Lower leg skin (tissue), 2 donors: ENCODE measurements around a stretch of chr14.

DNA sequence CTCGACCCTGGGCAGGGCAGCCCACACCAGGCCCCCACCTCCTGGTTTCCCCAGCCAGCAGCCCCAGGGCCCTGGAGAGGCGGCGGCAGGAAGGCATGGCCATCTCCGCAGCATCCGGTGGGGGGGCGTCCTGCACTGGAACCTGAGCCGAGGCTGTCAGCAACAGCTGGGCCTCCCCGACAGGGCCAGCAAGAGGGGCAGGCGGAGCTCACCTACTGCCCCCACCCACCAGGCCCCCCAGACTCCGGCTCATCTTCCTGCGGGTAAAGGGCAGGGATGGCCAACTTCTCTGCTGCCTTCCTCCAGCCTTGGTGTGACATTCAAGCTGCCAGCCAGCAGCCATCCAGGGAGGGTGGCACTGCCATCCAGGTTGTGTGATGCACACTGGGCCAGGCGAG lies 15.1 kb downstream of the JAG2 start:
- PRO-cap: no peak
- RAMPAGE, long total RNA, 2 experiments: no peak in any of the 2 experiments

DNA sequence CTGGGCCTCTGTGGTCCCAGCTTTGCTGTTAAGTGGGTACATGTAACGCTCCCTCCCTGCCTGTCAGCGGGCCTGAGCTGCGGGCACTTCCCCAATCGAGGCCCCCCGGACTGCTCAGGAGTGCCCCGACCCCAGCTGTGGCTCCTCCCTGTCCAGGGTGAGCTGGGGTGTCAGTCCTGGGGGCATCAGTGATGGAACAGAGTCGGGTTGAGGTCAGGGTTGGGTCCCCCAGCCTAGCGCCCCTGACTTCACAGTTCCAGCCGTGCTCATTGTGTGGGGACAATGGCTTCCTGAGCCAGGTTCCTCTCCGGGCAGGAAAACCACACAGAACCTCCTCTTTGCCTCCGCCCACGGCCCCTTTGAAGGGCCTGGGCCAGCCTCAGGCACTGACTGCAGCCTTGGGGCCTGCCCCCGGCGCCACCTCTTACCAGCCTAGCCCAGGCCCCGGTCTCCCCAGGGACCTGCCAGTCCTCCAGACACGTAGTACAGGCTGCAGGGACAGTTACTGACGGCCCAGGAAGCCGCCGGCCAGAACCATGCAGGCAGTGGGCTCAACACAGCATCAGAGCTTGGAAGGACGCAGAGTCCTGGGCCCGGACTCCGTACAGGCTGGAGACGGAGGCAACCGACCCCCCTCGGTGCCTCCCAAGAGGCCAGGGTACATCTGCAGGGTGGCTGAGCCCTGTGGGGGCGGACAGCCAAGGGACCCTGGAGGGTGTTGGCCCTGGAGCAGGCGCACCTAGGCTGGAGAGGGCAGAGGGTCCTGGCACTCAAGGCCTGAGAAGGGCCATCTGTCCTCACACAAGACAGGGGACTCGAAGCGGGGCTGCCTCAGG lies 20.8 kb upstream of the NUDT14 start:
- PRO-cap: no peak
- RAMPAGE, long total RNA, 2 experiments: no peak in any of the 2 experiments

DNA sequence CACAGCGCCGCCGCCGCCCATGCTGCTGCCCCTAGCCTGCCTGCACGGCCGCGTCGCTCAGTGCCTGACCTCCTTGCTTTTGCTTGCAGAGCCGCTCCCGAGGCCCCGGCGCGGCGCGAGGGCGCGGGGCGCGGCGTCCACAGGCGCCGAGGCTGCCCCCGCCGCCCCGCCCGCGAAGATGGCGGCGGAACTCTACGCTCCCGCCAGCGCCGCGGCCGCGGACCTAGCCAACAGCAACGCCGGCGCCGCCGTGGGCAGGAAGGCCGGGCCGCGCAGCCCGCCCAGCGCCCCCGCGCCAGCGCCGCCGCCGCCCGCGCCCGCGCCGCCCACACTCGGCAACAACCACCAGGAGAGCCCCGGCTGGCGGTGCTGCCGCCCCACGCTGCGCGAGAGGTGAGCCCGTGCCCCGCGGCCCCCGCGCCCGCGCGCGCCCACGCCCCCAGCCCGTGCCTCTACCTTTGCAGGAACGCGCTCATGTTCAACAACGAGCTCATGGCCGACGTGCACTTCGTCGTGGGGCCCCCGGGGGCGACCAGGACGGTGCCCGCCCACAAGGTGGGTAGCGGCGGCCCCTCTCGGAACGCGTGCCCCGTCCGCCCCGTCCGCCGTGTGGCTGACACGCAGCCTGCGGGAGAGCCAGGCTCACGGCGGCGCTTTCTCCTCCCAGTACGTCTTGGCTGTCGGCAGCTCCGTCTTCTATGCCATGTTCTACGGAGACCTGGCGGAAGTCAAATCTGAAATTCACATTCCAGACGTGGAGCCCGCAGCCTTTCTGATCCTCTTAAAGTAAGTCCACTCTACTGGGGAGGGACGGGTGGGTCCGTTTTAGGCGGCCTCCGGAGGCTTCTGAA lies 585 bp downstream of the BTBD6 start:
- PRO-cap: no peak
- RAMPAGE, long total RNA, 2 experiments: no peak in any of the 2 experiments

DNA sequence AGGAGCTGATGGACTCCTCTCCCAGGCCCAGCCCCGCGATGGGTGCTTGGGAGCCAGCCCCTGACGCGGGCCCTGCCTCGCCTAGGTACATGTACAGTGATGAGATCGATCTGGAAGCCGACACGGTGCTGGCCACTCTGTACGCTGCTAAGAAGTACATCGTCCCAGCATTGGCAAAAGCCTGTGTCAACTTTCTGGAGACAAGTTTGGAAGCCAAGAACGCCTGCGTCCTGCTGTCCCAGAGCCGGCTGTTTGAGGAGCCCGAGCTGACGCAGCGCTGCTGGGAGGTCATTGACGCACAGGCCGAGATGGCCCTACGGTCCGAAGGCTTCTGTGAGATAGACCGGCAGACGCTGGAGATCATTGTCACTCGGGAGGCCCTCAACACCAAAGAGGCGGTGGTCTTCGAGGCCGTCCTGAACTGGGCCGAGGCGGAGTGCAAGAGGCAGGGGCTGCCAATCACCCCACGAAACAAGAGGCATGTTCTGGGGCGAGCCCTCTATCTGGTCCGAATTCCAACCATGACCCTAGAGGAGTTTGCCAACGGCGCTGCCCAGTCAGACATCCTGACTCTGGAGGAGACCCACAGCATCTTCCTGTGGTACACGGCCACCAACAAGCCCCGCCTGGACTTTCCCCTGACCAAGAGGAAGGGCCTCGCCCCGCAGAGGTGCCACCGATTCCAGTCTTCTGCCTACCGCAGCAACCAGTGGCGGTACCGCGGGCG lies 1.4 kb downstream of the BTBD6 start:
- PRO-cap: no peak
- RAMPAGE, long total RNA, 2 experiments: no peak in any of the 2 experiments

DNA sequence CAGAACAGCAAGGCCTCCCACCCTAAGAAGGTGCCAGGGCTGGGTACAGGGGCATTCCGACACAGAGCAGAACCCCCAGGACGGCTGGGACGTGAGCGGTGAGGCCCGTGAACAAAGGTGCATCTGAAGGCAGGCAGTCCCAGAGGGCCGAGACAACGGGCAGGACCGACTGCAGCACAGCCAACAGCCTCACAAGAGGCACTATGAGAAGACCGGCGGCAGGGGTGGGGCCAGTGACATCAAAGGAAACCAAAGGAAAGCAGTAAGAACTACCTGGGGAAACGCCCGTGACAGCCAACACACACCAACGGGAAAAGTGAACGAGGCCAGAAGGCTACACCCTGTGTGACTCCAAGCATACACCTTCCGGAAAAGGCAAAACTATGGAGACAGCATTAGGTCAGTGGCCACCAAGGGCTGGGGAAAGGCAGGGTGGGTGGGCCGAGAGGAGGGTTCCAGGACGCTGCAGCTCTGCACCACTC lies 9.2 kb downstream of the BTBD6 start:
- PRO-cap: no peak
- RAMPAGE, long total RNA, 2 experiments: no peak in any of the 2 experiments

DNA sequence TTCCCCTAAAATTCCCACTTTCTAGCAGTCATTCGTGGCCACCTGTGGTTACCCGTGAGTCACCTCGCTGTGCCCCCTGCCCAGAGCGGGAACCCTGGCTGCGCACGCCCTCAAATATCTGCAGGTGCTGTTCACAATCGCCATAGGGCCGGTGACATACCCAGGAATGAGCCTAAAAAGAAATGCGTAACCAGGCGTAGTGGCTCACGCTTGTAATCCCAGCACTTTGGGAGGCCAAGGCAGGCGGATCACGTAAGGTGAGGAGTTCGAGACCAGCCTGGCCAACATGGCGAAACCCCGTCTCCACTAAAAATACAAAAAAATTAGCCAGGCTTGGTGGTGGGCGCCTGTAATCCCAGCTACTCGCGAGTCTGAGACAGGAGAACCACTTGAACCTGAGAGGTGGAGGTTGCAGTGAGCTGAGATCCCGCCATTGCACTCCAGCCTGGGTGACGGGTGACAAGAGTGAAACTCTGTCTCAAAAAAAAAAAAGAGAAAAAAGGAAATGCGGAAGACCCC lies 925 bp upstream of the BRF1 start:
- PRO-cap: no peak
- RAMPAGE, long total RNA, 2 experiments: no peak in any of the 2 experiments

DNA sequence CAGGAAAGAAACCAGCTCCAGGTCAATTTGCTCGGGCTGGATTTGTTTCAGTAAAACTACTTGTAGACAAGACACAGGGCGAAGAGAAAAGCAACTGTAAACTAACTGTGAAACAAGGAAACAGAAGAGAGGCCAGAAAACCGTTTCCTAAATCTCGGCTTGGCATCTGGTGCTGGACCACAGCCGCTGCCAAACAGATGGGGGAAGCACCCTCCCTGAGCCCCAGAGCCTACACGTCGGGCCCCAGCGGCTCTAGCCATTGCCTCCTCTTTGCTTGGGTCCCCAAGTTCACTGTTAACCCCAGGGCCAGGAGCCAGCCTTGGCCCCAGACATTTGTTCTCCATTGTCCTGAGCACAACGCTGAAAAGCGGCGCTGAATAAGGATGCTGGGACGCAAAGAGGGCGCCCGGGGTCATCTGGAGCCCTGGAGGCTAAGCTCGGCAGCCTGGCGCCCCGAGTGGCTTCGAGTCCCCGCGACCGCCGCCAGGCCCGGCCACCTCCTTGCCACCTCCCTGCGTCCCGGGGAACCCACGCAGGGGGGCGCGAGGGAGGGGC lies 826 bp upstream of the PACS2 start:
- PRO-cap: no peak
- RAMPAGE, long total RNA, 2 experiments: no peak in any of the 2 experiments

- PRO-cap: no peak
- RAMPAGE, long total RNA, 2 experiments: start-site peak on the plus strand in 1 of 2 experiments, at chr14:105367269-105367347 at its widest, 9 reads per replicate
Measured at GRCh38 chr14:105366984-105367492, 31.3 kb upstream of the TEX22 start.

DNA sequence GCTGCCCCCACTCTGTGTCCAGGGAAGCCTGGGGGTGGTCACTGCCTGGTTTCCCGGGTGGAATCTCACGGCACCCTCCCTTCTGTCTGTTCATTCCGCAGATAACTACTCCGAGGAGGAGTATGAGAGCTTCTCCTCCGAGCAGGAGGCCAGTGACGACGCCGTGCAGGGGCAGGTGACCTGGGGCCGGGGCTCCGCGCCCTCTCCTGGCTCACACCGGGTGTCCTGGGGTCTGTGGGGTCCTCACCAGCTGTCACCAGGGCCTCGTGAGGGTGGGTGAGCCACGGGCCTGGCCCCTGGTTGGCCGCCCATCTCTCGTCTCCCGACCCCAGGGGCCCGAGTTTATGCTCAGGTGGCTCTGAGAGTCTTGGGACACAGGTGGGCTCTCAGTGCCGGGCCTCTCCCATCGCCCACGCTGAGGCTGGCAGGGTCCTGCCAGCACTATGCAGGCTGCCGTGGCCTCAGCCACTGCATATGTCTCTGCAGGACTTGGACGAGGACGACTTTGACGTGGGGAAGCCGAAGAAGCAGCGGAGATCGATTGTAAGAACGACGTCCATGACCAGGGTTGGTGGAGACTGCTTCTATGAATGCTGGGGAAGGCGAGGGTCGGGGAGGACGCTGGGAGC lies 30.3 kb upstream of the TEX22 start:
- PRO-cap: no peak
- RAMPAGE, long total RNA, 2 experiments: no peak in any of the 2 experiments

DNA sequence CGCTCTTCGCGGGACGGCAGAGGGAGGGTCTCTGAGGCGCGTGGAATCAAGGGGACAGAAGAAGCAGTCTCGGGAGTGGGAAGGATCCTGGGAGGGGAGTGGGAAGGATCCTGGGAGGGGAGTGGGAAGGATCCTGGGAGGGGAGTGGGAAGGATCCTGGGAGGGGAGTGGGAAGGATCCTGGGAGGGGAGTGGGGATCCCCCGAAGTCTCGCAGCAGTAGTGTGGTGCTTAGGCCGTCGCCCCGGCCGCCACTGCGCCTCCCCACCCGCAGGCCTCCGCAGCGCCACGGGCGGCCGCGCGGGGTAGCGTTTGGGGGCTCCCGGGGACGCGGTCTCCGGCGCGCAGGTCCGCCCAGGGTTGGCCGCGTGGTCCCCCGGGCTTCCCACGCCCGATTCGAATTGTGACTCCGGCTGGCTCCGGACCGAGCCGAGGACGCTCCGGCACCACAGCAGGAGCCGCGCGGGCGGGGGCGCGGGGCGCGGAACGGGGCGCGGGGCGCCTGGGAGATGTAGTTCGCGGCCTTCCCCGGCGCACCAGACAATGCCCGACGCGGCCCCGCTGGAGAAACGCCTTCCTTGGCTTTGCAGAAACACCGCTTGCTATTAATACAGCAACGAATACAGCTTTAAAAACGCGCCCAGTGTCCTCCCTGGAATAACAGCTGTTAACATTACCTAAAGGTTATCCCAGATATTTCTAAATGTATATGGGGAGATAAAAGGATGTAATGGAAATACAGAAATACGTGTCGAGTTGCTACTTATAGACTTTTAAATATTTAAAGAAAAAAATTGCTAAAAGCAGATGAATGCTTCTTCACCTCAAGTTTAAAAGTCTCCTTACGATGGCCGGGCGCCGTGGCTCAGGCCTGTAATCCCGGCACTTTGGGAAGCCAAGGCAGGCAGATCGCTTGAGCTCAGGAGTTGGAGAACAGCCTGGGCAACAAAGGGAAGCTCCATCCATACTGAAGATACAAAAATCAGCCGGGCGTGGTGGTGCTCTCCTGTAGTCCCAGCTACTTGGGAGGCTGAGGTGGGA lies 4.5 kb upstream of the MTA1 start:
- PRO-cap: no peak
- RAMPAGE, long total RNA, 2 experiments: no peak in any of the 2 experiments

- PRO-cap: no peak
- RAMPAGE, long total RNA, 2 experiments: no peak in any of the 2 experiments
Measured at GRCh38 chr14:105466339-105467046, 8.1 kb upstream of the CRIP2 start.

GRCh38 chr14:105469550-105470739 lies 4.7 kb upstream of the CRIP2 start:
- PRO-cap: no peak
- RAMPAGE, long total RNA, 2 experiments: no peak in any of the 2 experiments

DNA sequence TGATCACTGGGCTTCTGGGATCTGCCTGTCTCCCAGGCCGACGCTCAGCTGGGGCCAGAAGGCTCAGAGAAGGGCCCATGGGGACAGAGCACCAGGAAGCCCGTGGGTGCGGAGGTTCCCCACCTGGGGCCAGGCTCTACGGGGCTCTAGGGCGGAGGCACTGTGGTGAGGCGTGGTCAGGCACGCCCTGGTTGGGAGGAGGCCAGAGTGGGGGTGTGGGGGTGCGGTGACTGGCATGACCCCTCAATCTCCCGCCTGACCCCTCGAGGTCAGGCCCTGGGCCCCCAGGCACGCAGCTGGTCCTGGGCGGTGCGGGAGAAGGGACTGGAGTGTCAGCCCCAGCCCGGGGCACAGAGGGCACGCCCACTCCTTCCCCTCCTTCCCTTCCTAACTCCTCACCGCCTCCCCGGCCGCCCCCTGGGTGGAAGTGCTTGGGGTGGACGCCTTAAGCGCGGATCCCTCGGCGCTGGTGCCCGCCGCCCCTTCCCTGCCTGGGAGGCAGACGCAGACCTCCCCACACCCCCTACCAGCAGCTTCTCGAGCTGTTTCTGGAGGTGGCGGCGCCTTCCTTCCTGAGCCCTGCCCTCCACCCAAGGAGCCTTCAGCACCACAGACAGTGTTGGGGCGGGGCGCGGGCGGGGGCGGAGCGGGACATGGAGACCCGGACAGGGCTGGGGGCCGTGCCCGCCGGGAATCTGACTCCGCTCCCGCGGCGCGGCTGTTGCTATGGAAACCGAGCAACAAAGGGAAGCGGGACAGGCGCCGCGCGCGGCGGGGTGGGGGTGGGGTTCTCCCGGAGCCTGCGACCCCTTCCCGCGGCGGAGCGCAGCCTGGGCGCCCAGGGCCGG lies 807 bp upstream of the CRIP2 start:
- PRO-cap: bidirectional peak, plus-strand start at position 727 of the sequence, minus-strand start at position 592 of the sequence
- RAMPAGE, long total RNA, 2 experiments: no peak in any of the 2 experiments

- PRO-cap: no peak
- RAMPAGE, long total RNA, 2 experiments: no peak in any of the 2 experiments
Measured at GRCh38 chr14:105527080-105527758, 836 bp downstream of the TMEM121 start.

DNA sequence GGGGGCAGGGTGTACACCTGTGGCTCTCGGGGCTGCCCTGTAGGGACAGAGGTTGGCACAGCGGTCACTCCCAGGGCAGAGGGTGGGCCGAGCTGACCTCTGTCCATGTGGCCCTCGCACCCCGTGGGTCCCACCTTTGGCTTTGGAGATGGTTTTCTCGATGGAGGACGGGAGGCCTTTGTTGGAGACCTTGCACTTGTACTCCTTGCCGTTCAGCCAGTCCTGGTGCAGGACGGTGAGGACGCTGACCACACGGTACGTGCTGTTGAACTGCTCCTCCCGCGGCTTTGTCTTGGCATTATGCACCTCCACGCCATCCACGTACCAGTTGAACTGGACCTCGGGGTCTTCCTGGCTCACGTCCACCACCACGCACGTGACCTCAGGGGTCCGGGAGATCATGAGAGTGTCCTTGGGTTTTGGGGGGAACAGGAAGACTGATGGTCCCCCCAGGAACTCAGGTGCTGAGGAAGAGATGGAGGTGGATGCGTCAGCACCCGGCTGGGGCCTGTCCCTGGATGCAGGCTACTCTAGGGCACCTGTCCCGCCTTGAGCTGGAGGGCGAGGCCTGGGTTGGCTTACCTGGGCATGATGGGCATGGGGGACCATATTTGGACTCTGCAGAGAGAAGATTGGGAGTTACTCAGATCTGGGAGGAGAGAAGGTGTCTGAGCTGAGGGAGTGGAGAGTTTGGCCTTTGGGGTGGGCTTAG lies 98.5 kb downstream of the TMEM121 start:
- PRO-cap: no peak
- RAMPAGE, long total RNA, 2 experiments: no peak in any of the 2 experiments

- PRO-cap: no peak
- RAMPAGE, long total RNA, 2 experiments: no peak in any of the 2 experiments
Measured at GRCh38 chr14:105646125-105646600, 119.8 kb downstream of the TMEM121 start.

DNA sequence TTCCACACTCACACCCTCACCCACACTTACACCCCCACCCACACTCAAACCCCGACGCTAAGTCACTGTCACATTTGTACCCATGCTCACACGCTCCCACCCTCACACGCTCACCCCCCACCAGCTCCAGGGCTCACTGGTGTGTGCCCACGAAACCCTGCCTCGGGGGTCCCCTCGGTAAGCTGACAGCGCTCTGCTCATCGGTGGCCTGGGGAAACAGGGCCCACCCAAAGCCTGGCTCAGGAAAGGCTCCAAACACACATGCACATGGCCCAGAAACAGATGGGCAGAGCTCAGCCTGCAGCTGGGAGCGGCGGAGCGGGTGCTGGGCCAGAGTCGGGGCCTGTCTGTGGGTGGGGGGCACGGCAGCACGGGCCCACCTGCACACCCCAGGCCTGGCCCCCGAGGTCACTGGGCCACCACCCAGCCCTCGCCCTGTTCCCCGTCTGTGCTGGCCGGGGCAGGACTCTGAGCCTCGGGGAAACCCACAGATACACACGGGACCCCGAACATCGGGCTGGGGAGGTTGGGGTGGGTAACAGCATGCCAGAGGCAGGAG lies 164.9 kb downstream of the TMEM121 start:
- PRO-cap: no peak
- RAMPAGE, long total RNA, 2 experiments: no peak in any of the 2 experiments

DNA sequence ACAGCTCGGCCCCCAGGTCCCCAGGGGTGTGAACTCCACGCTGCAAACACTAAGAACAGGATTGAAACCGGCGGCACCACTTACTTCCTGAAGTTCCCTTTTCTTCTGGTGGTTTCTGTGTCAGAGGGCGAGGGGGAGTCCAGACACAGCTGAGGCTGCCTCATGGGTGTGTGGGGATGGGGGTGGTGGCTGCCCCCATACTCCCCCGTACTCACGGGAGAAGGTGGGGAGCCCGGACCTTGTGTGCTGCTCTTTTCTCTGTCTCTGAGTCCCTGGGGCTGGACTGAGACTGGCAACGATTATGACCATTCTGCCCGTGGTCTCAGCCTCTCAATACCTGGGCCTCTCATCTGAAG lies 249.2 kb downstream of the TMEM121 start:
- PRO-cap: no peak
- RAMPAGE, long total RNA, 2 experiments: no peak in any of the 2 experiments

DNA sequence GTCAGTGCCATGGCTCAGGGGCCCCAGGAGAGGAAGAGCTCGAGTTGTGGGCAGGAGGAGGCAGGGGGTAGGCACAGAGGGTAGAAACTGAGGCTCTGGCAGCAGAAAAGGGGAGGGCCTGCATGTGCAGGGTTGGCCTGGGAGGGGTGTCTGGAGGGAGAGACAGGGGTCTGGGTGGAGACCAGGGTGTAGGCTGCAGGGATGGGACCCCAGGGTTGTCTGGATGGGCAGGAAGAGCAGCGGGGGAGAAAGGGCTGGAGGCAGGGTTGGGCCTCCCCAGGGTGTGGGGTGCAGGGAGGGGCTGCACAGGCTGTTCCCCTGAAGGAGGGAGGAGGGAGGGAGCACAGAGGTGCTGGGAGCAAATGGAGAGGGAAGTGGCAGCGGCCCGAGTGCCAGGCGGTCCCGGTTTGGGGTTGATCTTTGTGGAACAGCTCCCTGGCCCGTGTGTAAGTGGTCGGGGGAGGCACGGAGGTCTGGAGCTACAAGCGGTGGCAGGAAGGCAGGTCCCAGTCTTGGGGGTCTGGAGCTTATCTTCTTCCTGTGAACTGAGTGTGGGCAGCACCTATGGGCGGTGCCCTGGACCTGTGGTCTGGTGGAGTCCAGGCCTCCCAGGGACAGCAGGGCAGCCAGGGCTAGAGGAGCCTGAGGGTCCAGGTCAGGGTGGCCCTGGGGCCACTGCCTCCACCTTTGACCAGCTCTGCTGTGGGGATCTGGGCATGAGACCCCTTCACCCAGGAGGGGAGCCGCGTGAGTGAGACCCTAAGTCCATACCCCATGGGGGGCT lies 391.6 kb downstream of the TMEM121 start:
- PRO-cap: no peak
- RAMPAGE, long total RNA, 2 experiments: no peak in any of the 2 experiments

GRCh38 chr14:106108368-106108590 lies 581.9 kb downstream of the TMEM121 start:
- PRO-cap: no peak
- RAMPAGE, long total RNA, 2 experiments: no peak in any of the 2 experiments